SK-N-MC (cell line): ENCODE results near the genes SPATA18, USP46 and ERVMER34-1.

GRCh38 chr4:48643437-48643873 lies 136.6 kb downstream of the FRYL start:
- RRBS: no CpG with 5 or more reads among the region's 5 CpGs

- RRBS: no CpG with 5 or more reads among the region's 6 CpGs
Observed at GRCh38 chr4:48835605-48836242, 4.8 kb downstream of the OCIAD1 start.

GRCh38 chr4:49494660-49495360 lies 508.7 kb downstream of the CWH43 start:
- RRBS: no CpG with 5 or more reads among the region's 9 CpGs

GRCh38 chr4:49502198-49502397 lies 516.0 kb downstream of the CWH43 start:
- RRBS: no CpG with 5 or more reads among the region's 1 CpG

DNA sequence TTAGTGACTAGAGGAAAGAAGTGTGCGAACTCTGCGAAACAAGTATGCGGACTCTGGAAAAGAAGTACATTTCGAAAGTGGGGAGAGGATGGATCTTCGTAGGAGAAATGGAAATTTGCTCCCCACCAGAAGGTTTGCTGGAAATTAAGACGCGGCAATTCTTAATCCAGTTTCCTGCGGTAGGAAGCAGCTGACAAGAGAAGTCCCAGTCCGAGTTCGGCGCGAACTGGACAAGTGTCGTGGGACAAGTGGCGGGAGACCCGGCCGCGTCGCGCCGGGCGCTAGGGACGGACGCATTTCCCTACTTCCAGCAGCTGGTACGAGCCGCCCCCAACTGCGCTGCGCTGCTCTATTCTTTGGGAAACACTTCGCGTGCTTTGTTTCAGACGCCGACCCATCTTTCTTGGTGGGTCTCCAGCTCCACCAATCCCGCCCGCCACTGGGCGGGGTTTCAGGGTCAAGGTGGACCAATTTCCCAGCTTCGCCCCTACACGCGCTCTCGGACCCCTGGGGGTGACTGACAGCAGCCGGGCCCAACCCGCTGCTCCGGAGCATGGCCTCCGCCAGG lies 478 bp upstream of the DCUN1D4 start:
- RRBS: 0% methylated on average over 2 of the region's 42 CpGs

GRCh38 chr4:51853146-51853791 lies 10.3 kb downstream of the DCUN1D4 start:
- RRBS: no CpG with 5 or more reads among the region's 5 CpGs

GRCh38 chr4:51909203-51909705 lies 66.3 kb downstream of the DCUN1D4 start:
- RRBS: no CpG with 5 or more reads among the region's 7 CpGs

DNA sequence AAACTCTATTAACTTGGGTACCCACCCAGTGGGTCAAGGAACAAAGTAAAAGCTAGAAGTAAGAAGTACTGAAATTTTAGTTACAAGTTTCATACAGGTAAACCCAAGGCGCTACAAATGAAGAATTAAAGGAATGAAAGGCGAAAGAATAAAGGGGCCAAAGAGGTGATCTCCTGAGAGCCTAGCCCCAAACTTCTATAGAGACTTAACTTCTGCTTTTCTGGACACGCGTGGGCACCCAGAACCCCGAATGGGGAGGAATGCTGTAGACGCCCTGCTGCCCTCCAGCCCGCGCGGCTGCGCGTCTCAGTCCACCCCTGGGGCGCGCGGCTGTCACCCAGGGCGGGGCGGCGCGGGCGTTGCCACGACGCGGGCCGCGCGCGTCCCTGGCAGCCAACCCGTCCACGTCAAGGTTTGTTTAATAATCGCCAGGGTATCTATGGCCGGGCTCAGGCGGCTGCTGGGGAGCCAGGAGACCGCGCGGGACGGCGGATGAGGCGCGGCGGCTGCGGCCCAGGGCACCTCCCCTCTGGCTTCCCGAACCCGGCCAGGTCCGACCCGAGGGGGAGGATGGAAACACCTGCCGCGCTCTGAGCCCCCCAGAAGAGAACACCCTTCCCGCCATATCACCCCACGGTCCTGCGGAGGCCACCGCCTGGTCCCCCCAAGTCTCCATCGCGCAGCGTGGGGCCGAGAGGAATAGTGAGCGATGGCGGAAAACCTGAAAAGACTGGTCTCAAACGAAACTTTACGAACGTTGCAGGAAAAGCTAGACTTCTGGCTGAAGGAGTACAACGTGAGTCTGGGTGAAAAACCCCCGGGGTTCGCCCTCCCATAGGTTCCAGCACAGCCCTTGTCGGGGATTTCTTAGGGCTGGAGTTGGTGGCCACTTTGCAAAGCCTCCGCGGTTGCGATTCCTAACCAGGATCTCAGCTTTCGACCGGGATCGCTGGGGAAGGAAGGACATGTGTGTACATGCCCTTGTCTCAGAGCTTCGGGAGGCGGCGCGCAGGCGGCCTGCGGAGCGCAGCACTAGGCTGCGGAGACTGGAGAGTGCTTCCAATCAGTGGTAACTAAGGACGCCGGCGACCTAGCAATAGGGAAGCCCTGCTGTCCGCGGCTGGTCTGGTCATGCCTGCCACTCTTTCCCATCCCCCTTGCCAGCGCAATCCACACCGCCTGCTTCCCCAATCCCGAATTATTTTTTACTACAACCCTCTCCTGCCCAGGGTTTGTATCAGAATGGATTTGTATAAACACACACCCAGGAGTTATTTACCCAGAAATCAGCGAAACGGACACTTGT lies at the start of gene SPATA18:
TSS of gene SPATA18 (plus strand) at position 309 of the 1,306 bp plus-strand sequence.
- RRBS: 20% methylated on average over 5 of the region's 87 CpGs

- RRBS: no CpG with 5 or more reads among the region's 3 CpGs
Observed at GRCh38 chr4:52600217-52600772, 58.8 kb downstream of the USP46 start.

GRCh38 chr4:52658935-52659741 lies at the start of gene USP46:
Gene USP46 (minus strand): TSS chr4:52659301.
- RRBS: 2% methylated on average over 59 of the region's 106 CpGs

- RRBS: 5% methylated on average over 10 of the region's 96 CpGs
Observed at GRCh38 chr4:52750834-52752037, at the start of gene ERVMER34-1. Gene ERVMER34-1 (minus strand): TSS chr4:52751425.

DNA sequence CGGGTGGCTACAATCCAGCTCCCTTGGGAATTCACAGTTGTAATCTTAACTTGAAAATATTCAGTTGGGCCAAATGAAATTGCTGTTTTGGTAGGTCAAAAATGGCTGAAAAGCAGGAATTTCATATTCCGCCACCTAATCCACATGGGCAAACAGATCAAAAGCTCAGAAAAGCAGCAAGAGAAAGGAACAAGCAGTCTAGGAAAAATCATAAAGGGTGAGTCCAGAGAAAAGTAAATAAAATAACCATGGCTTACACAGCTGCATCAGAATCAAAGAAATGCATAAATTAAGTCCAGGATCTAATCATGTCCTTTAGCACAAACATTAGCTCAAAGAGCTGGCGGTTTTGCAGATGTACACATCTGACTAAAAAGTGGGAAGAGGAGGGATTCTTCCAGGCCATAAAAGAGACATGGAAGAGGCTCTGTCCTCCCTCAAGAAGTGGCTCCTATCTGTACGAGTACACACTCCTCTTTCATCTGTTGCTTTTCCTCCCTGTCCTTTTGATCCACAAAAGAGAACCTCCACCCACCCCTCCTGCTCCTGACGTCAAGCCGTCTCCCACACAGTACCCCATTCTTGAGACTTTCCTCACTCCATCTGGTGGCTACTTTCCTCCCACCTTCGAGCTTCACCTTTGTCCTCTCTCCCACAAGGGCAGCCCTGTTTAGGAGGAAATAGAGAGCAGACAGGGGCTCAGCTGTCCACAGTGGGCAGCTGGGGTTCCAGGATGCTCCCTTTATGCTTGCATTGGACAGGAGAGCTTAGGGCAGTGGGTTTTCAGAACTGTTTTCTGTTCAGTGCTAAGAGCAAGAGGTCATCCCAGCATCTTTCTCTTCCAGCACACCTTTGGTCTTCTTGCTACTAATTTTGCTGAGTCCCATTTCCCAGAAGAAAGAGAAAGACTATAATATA lies 92.6 kb downstream of the RASL11B start:
- RRBS: no CpG with 5 or more reads among the region's 7 CpGs

GRCh38 chr4:53557973-53558738 lies 33.1 kb downstream of the LNX1 start:
- RRBS: no CpG with 5 or more reads among the region's 12 CpGs

GRCh38 chr4:53644367-53645078 lies 53.2 kb upstream of the LNX1 start:
- RRBS: no CpG with 5 or more reads among the region's 4 CpGs

DNA sequence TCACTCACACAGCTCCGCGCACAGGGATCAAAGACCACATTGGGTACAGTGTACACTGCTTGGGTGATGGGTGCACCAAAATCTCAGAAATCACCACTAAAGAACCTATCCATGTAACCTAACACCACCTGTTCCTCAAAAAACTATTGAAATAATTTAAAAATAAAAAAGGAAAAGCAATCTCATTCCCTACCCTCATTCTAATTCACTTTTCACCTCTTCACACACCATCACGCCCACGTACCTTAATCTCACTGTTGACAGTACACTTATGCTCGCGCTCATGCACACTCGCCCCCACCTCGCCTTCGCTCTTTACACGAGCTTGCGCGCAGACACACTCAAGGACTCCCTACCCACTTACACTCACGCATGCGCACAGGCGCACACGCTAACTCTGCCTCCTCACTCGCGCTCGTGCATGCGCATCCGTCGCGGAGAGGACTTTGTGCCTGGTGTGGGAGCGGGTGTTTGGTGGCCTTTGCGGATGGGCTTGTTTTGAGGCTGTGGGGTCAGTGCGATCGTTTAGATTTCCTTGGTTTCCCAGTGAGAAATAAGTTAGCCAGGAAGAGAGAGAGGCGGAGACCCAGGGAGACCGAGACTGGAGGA lies 8.3 kb upstream of the GSX2 start:
- RRBS: no CpG with 5 or more reads among the region's 29 CpGs

DNA sequence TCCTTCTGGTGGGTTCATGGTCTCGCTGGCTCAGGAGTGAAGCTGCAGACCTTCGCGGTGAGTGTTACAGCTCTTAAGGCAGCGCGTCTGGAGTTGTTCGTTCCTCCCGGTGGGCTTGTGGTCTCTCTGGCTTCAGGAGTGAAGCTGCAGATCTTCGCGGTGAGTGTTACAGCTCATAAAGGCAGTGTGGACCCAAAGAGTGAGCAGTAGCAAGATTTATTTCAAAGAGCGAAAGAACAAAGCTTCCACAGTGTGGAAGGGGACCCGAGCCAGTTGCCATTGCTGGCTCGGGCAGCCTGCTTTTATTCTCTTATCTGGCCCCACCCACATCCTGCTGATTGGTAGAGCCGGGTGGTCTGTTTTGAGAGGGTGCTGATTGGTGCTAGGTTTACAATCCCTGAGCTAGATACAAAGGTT lies 54.3 kb downstream of the GSX2 start:
- RRBS: no CpG with 5 or more reads among the region's 13 CpGs

DNA sequence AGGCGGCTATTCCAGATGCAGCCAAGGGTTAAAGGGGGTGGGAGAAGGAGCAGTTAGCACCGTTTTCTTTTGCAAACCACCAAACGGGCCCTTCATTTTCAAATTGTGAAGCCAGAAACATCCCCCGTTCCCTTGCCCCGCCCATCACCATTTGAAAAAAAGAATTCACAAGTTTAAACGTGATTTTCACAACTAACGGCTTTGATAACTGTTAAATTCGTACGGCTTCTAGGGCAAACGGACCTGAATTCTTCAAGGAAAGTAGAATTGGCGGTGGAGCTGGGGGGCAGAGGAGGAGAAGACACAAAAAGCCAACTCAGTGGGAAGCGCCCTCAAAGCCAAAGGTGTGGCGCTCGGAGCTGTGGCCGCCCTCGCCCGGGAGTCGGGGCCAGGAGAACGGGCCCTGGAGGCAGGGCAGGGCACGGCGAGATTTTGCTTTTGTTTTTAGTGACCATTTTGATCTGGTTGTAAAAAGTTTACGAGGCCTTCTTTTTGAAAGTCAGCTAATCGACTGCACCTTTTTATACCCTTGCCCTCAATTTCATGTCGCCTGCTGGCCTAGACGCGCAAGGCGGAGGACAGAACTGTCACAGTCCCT lies 3.2 kb upstream of the PDGFRA start:
- RRBS: no CpG with 5 or more reads among the region's 27 CpGs

- RRBS: no CpG with 5 or more reads among the region's 19 CpGs
Observed at GRCh38 chr4:54234218-54234746, 5.2 kb downstream of the PDGFRA start.

- RRBS: no CpG with 5 or more reads among the region's 11 CpGs
Observed at GRCh38 chr4:54325894-54326093, 96.7 kb downstream of the PDGFRA start.